Bronchus fibroblast of lung (primary cell): ENCODE measurements around a stretch of chr14.

DNA sequence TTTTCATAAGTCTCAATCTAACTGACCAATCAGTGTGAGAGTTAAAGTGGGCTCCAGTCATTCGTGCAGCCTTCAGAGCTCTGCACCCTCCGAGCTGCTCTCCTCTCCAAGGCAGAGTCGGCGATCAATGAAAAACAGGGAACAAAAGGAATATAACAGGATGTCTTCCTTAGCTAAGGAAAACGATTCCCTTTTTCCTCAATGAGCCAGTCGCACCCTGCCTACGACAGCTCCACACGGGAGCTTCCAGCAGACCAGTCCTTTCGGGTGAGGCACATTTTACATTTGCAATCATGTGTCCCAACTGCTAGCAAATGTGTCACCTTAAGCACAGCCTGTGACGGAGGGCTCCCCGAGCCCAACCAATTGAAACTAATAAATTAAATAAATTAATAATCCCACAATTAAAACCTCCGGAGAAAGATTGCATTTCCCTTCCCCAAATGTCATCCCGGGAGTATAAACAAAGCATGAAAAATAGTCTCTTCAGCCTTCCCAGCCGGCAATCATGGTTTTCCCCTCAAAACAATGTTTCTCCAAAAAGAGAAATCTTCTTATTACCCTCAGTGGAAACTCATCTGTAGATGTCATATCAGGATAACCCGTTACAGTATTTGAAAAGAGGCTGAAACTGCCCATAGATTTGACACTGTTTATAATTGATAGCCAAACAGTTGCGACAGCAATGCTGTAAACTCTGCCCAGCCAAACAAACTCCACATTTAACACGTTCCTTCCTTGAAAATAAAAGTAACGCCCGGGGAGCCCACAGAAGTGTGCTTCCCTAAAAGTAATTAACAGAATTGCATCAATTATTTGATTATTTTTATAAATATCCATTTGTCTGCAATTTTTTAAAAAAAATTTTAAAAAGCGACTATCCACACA is 201.1 kb upstream of the FOXN3 start:
- RAMPAGE, long total RNA, result no peak

DNA sequence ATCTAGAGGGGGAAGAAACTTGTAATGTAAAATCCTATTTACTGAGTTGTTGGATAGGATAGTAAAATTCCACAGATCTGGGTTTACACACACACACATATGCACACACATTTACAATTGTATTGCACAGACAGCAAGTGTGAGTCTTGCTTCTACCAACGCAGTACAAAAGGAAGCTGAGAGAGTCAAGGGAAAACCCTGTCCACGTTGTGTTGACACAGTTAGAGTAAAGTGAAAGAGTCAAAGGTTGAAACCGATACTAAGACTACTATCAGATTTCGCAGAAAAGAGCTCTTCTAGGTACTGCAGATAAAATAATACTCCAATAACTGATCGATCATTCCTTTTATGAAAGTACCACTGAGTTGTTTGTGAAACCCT is 224.4 kb upstream of the FOXN3 start:
- RAMPAGE, long total RNA, result no peak

DNA sequence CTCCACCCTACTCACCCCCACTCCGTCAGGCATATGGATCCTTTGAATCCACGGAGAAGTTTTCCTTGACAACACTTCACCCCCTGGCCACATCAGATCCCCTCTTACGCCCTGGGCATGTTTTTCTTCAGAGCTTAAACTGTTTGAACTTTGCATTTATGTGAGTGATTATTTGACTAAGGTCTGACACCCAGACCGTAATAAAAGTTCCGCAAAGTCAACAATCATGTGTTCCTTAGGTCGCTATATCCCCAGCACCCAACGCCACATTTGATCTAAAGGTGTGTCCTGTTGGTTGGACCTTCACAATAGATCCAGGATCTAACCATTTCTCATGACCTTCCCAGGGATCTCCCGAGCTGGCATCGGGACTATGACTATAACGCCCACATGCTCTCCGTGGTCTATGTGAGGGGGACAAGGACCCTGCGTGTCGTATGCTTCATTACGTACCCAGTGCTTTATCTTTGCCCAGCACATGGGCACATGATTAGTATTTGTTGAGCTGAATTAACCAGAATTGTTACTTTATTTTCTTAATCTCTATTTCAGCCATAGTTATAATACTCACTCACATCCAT is 255.9 kb upstream of the FOXN3 start:
- RAMPAGE, long total RNA, result no peak

GRCh38 chr14:89773850-89774345 is 180.6 kb downstream of the EFCAB11 start:
- RAMPAGE, long total RNA, result no peak

- RAMPAGE, long total RNA, result no peak
Measured at GRCh38 chr14:90381954-90382600, 14.8 kb upstream of the CALM1 start.

DNA sequence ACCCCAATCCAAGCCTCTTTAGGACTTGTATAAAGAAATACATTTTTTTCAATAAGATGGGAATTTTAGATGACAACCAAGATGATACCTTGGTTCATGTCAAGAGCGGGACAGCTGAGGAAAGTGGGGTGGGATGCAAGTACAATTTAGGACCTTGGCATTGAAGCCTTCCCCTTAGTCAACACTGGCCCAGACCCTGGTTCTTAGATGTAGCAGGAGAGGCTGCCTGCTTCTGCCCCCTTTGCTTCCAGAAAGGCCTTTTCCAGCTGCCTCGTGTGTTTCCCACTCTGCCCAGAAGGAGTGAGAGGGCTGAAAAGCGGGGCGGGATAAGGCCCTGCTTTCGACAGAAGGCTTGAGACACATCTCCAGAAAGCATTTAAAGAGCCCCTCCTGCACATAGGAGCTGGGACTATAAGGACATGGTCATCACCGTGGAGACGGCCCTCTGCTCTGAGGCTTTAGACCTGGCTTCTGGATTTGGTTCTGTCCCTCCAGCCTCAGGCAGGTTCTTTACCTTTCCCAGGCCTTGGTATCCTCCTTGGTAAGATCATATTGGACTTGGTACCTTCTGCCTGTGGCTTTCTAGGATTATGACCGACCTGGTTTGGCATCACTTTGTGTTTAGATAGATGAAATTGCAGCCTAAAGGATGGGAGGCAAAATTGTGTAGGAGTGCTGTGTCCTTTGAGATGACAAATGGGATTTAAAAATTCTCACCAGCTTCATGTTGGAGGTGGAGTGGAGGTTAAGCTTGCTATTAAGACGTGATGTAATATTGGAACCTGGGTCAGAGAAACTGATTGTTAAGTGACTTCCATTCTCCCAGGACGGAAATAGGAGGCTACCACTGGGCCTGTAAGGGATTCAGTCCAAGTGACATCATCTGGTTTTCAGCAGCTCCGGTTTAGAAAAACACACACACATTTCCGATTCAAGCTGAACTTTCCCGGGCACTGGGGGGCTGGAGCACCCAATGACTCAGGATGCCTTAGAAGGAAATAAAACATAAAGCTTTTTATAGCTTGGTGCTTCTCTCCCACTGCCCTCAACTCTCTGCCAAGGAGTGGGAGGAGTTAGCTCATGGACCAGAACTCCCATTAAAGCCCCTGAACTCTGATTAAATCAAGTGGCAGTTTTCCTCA is 12.1 kb downstream of the CALM1 start:
- RAMPAGE, long total RNA, result no peak

DNA sequence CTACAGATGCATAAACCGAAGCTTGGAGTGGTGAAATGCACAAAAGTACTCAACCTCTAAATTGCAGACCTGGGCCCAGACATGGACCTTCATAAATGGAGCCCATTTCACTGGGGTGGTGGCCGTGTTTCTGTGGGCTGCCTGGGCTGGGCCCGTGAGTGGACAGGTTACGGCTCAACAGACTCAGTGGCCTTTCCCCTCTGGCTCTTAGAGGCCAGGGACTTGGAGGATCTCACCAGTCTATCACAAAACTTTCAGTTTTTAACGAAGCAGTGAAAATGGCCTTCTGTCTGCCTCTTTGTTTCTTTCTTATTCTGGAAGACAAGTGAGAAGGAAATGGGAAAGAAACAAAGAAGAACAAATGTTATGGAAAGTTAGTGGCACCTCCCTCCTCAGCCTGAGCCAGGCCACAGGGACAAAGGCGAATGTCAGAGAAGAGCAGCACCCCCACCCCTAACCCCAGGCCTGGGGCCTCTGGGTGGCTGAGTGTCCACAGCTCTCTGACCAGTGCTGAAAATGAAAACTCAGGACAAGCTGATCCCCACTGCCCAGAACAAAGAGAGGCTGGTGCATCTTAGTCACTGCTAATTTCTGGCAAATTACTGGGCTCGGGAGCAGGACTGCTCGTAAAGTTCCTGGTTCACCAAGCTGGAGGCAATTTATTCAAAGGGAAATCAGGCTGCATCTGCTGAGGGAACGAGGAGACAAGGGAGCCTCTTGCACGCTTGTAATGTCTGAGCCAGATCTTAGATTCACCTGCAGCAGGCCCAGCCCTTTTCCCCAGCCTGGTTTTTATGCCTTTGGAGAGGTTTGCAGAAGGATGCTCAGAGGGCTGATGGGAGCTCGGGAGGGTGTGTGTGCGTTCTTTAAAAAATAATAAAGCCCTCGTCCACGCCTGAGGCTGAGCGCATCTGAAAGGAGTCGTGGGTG is 43.1 kb downstream of the CALM1 start:
- RAMPAGE, long total RNA, result no peak

DNA sequence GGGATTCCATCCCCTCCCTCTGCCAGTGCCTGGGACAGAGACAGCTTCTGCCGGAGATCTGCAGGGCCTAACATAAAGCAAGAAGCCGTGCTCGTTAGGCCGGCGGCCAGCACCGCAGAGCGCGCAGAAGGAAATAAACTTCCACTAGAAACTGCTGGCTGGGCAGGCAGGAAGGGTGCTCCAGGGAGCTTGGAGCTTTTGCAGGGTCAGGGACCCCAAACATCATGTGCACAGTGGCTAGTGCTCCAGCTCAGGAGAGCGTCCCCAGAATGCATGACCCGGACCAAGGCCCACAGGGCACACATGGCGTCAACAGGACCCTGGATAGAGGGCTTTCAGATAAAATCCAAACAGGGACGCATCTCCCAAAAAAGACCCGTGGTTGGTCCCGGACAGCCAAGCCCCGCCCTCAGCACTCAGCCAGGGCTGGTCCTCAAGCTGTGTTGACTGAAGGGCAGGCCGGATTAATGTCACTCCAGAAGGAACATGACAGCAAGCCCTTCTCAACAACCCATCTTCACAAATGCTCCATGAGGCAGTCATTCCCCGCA is 121.3 kb downstream of the CALM1 start:
- RAMPAGE, long total RNA, result no peak

DNA sequence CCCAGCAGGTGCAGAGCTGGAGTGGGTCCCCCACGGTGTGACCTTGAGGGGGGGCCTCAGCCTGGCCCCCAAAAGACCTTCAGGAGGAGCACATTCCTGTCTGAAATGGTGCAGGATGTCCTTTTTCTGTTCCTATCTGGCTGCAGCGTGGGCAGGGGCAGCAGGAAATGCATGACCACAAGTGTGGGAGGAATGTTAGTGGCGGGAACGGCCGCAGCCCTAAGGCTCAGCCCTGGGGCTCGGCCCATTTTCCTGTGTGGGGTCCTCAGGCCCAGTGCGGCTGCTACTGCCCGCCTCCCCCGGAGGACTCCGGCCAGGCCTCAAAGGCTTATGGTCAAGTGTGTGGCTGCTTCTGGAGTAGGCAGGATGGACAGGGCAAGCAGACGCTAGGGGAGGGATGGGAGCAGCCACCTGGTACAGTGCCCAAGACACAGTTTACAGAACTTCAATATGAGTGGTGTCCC is 137.3 kb downstream of the CALM1 start:
- RAMPAGE, long total RNA, result no peak

DNA sequence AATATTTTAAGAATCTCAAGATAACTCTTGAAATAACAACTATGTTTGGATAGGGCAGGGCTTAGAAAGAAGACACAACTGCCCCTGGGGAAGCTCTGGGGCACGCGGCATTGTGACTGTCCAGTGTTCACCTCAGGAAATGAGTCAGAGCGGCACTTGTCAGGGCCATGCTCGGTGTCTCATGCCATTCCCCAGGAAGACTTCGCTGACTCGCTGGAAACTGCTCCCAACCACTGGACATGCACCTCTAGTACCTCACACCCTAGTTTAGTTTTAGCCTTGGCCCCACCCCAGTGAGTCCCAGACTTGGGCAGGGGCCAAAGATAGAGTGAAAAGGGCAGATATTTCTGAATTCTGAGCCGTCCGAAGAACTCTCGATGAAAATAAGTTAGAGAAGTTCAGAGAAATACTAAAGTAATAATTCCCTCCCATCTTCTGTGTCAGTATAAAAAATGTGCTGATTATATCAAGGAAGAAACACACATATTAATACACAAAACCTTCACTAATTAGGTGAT is 191.9 kb downstream of the TTC7B start:
- RAMPAGE, long total RNA, result no peak

DNA sequence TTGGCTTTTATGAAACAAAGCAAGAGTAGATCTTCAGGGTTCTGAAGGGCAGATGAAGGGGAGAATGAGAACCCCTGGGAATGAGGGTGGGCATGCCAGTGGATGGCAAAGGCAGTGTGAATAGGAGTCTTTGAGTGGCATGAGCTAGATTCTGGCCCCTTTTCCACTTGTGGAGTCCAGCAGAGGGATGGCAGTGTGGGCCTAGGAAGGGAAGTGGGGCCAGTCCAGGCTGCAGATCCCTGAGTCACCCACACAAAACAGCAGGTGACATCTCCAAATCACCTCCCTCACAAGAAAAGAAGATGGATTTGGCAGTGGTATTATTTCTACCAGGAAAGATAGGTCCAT is 151.4 kb downstream of the TTC7B start:
- RAMPAGE, long total RNA, result no peak

DNA sequence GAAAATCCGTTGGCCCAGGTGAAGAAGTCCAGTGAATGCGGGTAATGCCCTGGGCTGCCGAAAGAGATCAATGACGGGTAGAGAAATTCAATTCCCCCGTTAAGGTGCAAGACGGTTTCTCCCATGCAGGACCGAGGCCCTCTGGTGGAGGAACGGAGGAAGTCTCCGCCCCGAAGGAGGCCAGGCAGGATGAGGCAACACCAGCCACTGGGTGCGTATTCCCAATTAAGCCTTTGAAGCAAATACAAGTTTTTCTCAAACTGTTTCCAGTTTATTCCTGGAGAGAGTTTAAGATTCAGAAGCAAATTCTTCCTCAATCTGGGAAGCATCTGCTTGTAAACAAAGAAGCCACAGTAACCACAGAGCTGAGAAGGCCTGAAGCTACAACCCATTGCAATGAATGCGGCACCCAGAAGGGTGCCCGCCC is 118.6 kb downstream of the TTC7B start:
- RAMPAGE, long total RNA, result no peak

DNA sequence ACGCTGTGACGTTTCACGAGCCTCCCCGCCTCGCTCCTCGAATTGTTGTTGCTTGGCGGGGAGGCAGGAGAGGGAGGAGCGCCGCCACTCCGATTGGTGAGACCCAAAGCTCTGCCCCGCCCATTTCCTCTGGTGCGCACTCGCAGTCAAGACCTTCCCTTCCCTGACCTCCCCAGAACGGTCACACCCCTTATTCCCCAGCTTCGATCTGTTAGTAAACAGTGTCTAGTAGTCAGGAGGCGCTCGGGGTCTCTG is 271 bp upstream of the RPS6KA5 start:
- RAMPAGE, long total RNA, result no peak

- RAMPAGE, long total RNA, result no peak
Measured at GRCh38 chr14:91215762-91216216, 28.7 kb downstream of the GPR68 start.

DNA sequence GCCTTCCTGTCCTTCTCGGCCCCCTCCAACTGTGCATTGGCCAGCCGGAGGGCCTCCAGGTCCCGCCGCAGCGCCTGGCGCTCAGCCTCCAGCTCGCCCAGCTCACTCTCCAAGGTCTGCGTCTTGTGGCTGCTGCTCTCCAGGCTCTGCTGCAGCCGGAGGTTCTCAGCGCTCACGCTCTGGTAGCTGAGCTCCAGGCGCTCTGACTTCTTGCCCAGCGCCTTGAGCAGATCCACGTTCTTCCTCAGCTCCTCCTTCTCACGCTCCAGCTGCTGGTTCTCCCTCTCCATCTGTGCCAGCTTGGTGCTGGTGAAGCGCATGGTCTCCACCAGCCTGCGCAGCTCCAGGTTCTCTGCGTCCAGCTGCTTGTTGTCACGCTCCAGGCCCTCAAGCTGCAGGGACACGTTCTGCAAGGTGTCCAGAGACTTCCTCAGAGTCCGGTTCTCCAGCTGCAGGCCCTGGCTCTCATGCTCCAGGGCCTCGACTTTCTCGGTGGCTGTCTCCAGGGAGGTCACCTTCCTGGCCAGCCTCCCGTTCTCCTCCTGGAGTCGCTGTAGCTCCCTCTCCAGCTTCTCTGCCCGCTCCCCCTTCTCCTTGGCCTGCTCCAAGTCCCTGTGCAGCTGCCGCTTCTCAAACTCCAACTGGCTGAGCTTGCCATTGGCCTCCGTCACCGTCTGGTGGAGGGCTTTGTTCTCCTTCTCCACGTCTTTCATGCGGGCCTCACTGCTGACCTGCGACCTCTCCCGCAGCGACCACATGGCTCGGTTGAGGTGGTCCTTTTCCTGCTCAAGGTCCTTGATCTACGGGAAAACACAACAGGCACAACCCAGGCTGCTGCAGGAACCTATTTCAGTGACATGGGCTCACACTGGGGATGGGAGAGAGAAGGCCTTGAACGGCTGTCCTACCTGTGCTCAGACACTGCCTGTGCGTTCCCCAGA is 69.1 kb upstream of the GPR68 start:
- RAMPAGE, long total RNA, result no peak

- RAMPAGE, long total RNA, result no peak
Measured at GRCh38 chr14:91374390-91375360, 42.9 kb downstream of the CCDC88C start.

DNA sequence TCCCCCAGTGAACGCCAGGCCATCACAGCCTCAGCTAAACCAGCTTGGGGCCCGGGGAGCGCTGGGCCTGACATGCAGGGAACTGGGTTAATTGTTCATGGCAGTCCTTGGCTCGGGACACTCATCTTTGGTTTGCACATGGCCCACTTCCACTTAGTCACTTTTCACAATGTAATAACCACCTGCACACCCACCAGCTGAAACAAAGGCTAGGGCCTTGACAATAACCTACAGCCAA is 39.4 kb downstream of the CCDC88C start:
- RAMPAGE, long total RNA, result no peak

- RAMPAGE, long total RNA, result no peak
Measured at GRCh38 chr14:91399910-91400482, 17.6 kb downstream of the CCDC88C start.

GRCh38 chr14:91413637-91414114 is 3.9 kb downstream of the CCDC88C start:
- RAMPAGE, long total RNA, result no peak

DNA sequence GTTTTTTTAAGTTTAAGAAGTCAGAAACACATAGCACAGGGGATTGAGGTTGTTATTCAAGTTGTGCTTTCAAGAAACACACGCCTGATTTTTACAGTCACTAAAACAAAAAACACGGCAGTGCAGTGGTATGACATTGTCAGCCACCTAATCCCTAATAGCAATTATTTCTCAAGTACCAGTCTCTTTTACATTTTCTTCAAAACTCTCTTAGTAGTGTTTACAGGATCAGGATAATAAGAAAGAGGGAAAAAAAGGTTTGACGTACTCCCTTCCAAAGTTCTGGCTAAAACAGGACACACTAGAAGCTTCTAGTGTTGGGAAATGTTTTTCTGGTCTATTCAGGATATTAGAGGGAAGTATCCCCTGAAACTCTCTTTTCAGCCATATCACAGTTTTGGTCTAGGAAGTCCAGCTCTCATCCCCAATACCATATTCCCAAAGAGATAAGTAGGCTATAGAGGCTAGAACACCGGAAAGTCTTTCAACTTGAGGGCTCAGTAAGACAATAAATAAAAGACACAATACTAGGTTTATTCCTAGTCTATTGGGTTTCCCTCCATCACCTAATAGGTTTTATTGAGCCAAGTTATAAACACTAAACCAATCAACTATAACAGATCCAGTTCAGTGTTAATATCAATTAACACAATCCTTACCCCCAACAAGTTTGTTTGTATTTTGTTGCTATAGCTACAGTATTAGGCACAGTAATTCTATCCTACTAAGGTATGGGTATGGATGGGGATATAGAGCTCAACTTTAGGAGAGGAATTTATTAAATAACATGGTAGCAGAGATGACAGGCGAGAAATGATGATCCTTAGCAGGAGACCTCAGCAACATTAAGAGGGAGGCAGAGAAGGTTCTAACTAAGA is 13.6 kb downstream of the PPP4R3A start:
- RAMPAGE, long total RNA, result no peak